Mesenchymal stem cell of adipose (primary cell): Measurements from ENCODE around the genes LAMTOR5, PROK1 and ADORA3.

- CAGE, long polyA plus RNA: no peak
Measured at GRCh38 chr1:110229230-110230154, 19.4 kb downstream of the KCNC4 start.

DNA sequence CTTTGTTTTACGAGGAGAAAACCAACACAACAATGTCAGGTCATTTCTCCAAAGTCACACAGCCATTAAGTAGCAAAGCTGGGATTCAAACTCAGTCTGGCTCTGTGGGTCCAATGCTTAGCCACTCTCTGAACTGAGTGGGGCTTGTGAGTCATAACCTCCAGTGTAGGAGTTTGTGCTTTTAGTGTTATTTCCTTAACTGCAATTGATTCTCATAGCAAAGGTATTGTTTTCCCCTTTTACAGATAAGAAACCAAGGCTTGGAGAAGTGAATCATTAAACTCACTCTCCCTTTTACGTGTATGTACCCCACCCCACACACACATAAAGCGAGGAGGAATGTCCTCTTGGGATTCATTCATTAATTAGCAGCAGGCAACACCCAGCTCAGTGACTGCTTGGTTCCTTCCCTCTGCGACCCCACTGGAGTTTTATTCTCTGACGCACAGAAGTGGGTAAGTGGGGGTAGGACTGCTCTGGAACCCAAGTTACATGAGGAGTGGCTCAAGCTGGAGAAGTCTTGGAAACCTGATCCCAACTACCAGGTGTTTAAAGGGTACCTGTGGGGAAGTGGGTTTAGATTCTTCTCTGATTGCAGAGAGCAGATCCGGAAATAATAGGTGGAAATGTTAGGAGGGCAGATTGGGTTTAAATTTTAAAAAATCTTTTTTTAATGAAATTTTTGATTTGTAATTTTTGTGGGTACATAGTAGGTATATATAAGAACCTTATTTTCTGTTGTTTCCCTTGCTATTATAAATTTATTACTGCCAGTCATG lies 26.3 kb downstream of the KCNC4 start:
- CAGE, long polyA plus RNA: no peak

GRCh38 chr1:110243799-110244163 lies 33.7 kb downstream of the KCNC4 start:
- CAGE, long polyA plus RNA: no peak

DNA sequence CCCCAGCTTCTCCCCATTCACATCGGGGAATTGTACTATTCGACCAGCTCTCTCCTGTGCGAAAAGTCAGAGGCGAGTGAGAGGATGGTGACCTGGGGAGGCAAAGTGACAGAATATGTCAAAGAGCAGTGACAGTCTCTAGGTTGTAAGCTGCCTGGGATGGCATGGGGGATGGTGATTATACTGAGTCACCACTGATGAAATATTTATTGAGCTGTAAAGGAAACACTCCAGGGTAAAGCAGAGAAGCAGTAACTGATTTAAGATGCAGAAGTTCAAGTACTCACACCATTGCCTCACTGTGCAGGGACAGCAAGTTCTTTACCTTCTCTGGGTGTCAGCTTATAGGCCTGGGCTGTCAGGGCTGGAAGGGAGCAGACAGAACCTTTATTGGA lies 46.8 kb upstream of the RBM15 start:
- CAGE, long polyA plus RNA: no peak

DNA sequence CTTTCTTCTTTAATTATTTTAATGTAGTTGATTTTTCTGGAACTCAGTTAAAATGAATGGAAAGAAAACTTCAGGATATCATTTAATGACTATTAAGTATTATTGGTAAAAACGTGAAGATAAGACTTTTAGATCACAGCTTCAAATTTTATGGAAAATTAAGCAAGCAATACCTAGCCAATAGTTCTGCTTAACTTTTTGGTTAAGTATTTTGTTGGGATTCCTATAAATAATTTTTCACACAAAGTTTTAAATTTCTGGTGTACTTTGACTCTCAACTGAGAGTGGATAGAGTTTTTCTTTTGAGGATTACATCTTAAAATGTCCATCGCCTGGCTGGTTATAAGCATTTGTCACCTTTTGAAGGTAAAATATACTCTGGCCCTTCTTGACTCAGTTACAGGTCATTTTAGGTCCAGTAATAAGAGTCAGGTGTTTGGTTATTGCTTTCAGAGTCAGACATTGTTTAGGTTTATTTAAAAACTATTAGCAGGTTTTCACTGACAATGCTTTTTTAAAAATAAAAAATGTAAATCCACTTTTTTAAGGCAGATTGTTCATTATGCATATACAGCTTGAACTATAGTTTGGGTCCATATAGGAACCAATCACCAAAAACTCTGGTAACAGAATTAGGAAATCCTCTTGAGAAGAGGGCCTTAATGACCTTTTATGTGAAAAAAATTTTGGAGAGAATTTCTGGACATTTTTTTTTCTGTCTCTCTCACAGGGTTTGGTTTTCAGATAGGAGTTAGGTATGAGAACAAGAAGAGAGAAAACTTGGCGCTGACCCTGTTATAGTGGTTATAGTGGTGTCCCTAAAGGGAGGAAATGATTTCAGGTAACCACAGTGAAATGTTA lies 5.9 kb downstream of the RBM15 start:
- CAGE, long polyA plus RNA: no peak

DNA sequence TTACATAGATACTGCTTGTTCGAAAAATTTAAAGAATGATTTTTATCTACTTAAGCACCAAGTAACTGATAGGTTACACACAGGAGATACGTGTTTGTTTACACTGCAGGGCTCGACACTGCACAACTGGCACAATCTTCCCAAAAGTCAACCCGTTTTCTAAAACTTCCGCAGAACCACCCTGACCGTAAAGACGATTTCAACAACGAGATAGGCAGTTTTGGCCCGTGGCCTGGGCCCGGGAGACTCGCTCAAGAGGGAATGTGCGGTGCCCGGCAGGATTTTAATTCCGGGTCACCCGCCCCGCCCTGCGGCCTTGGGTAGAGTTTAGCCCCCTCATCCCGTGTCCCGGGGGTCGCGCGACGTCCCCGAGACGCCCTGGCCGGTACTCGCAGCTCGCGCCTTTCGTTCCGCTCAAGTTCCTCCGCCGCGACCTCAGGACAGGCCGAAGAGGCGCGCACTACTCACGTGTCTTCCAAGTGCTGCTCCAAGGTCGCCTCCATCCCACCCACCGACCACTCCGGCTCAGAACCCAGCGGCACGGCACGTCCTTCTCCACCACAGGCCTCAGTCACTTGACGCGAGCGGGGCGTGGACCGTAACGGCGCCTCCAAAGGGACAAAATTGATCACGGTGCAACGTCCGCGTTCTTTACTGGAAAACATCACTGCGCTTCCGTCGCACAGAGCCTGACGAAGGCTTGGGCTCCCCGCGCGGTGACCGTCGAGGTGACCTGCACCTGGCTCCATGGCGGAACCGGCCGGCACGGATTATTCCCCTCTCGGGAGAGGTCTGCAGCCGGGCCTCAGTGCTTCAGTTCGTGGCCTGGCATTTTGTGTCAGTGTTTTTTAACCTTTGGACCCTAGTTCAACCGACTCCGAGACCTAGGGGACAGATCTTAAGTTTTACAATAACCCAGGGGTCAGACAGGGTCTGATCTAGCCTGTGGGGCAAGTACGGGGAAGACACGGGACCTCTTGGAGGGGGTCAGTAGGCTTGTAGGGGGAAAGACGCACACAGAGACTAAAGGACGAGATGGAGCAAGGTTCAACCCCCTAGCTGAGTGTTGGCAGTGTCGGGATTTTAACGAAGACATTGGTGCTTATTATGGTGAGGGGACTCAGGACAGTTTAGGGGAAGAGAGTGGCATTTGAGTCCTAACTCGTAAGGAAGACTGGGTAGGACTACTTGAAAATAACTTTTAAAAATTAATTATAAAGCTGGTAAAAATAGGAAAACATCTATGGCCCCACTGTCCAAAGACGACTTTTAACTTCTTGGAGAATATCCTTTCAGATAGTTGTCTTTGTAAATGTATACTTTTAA lies at the start of gene LAMTOR5:
Gene LAMTOR5, minus strand, starts transcription at position 577 of the 1,326 bp plus-strand sequence.
- CAGE, long polyA plus RNA: no peak

GRCh38 chr1:110450891-110451504 lies at the start of gene PROK1:
PROK1 (plus strand) TSS chr1:110451149.
- CAGE, long polyA plus RNA: no peak

DNA sequence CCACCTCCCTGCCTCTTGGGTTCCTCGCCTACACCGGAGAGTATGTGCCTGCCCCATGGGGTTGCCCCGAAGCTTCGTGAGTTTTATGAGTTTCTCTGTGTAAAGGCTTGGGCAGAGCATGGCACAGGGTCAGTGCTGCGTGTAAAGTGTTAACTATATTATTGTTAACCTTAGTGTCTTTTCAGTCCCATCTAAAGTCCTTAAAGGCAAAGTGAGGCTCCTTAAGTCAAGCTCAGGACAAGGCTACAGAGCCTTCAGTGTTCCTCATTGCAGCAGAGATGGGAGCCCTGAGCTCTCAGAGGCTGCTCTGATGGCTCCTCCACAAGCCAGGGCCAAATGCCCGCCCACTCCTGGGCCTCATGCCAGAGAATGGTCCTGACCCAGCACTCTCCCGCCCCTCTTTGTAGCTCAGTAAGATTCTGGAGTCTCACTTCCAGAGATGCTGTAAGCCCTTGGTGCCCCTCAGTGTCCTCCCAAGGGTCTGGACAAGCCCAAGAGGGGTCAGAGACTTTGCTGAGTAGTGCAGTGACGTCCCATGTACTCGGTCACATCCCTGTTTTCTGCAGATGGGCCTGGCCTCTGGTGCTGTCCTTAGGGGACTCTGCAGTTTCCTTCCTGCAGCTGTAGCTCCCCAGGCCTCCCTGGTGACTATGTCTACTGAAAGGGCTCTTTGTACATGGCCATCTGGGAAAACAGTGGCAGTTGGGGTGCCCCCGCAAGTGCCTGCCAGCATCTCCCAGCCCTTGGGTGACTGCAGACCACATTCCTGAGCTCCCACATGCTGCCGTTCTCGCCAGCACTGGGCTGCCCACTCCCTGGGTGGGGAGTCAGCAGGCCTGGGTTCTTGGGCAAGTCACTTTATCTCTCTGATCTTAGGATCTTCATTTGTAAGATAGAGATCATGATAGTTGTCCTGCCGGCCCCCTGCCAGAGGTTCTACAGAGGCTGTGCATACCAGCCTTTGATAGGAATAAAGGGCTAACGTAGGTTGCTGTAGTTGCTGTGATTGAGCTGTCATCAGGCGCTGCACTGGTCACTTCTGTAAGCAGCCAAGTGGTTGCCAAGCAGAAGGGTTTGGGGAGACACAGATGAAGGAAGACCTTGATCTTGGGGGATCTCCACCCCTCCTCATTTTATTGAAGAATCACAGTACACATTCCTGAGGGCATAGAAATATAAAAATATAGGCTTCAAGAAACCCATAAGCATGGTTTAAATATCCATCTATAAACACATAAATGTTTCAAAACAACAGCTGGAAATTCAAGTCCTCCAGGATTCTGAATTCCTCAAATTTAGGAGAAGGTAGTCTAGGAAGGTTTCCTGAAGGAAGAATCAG lies 37.5 kb upstream of the KCNA10 start:
- CAGE, long polyA plus RNA: no peak

- CAGE, long polyA plus RNA: no peak
Measured at GRCh38 chr1:110643856-110644260, 30.9 kb downstream of the KCNA3 start.

DNA sequence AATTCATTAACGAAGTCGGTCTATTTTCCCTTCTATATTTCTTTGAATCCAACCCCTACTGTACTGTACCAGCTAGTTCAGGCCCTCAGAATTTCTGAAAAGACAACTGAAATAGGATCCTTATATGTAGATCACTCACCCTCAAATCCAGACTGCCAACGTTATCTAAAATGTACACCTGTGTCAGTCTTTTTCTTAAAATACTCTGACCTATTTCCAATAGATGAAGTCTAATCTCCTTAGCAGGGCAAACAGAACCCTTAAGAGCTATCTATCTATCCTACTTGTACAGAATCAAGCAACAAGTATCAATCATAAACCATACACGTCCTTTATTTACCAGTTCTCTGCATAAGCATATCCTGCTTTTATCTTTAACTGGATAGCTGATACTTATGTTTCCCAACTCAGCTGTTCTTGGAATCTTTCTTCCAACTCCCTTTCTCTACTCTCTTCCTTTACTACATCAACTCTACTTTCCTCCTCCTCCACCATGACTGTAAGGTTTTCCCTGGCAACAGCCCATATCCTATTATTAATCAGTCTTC lies 2.9 kb downstream of the LRIF1 start:
- CAGE, long polyA plus RNA: no peak

DNA sequence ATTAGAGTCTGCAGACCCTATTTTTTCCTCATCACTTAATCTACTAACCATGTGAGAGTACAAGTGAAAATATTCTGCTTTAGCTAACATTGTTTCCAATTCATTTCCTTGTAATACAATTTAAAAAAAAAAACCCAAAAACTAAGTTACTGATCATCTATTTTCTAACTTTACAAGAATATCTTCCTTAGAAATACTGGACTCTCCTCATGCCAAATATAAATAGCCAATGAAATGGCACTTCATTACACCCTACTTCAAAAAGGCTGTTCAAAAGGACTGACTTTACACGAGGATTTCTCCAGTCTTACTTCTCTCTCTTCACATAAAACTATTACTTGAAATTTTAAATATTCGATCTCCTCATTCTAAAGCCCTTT lies 938 bp downstream of the LRIF1 start:
- CAGE, long polyA plus RNA: no peak

- CAGE, long polyA plus RNA: no peak
Measured at GRCh38 chr1:111127734-111128895, 11.8 kb downstream of the DRAM2 start.

GRCh38 chr1:111161850-111162533 lies 22.0 kb downstream of the CEPT1 start:
- CAGE, long polyA plus RNA: no peak

DNA sequence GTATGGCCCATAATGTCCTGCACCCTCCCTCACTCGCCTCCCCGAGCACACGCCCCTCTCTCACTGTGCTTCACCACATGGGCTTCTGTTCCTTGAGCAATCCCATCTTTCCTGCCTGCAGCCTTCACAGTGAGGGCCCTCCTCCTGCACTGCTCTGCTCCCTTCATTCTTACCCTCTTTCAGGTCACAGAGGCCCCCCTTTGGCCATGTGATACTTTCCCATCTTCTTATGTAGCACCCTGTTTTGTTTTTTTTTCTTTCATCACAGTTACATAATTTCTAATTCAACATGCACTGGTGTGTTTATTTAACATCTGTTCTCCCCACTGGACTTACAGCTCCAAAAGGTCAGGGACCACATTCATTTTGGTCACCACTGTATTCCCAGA lies 5.6 kb downstream of the DENND2D start:
- CAGE, long polyA plus RNA: no peak

GRCh38 chr1:111470858-111471630 lies 2.7 kb upstream of the C1orf162 start:
- CAGE, long polyA plus RNA: no peak

- CAGE, long polyA plus RNA: no peak
Measured at GRCh38 chr1:111503125-111504268, at the start of gene ADORA3. ADORA3 (minus strand) TSS chr1:111503633.

- CAGE, long polyA plus RNA: no peak
Measured at GRCh38 chr1:111508244-111508599, 4.8 kb upstream of the ADORA3 start.

DNA sequence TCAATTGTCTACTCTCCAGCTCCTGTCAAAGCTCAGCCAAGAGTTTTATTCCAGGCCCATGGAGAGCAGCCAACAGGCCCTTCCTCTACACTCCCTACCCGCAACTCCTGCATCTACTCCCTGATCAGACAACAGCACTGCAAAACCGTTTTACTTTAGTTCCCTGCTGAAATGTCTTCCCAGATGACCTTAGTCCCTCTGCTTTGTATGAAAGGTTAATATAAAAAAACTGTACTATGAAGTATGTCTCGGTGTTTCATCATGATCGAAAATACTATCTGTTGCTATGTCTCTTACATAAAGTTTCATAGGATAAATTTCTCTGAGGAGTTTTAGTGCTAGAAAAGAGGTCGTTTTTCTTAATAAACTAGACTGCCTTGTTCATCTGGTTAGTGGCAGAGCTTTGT lies 6.7 kb upstream of the ADORA3 start:
- CAGE, long polyA plus RNA: no peak

DNA sequence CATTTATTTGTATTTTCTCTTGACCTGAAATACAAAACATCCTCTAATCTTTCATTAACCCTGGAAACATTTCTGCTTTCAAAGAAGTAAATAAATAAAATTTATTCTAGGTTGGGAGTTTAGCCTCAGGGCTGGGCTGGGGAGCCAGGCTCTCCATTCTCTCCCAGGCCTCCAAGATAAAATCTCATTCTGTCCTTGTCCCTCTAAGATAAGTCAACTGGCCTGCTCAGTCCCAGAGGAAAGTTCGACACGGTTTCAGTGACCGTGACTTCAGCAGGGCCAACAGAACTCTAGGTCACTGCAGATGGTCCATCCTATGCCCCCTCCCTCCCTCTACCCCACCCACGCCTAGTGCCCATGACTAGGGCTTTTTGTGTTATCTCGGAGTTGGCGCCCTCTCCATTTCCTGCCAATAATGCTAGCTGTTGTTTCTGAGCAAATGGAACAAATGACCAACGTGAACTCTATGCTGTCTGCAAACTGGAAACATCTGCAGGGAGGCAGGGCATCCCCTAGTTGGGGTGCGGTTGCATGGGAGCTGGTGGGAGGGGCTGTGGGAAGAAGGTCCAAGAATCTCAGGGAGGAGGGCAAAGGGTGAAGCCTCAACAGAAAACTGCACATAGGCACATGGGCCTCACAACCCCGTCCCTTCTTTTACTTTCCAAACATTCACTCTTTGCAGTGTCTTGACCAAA lies 10.1 kb upstream of the ADORA3 start:
- CAGE, long polyA plus RNA: no peak

- CAGE, long polyA plus RNA: no peak
Measured at GRCh38 chr1:111740086-111740959, 1.1 kb upstream of the INKA2 start.